Skeletal muscle cell (primary cell): ENCODE results near the gene GALNT6.

GRCh38 chr12:51240127-51240522, 1.5 kb downstream of the DAZAP2 start:
- RRBS: no CpG with 5 or more reads among the region's 3 CpGs

- RRBS: no CpG with 5 or more reads among the region's 12 CpGs
Measured at GRCh38 chr12:51240523-51241768, 2.3 kb downstream of the DAZAP2 start.

DNA sequence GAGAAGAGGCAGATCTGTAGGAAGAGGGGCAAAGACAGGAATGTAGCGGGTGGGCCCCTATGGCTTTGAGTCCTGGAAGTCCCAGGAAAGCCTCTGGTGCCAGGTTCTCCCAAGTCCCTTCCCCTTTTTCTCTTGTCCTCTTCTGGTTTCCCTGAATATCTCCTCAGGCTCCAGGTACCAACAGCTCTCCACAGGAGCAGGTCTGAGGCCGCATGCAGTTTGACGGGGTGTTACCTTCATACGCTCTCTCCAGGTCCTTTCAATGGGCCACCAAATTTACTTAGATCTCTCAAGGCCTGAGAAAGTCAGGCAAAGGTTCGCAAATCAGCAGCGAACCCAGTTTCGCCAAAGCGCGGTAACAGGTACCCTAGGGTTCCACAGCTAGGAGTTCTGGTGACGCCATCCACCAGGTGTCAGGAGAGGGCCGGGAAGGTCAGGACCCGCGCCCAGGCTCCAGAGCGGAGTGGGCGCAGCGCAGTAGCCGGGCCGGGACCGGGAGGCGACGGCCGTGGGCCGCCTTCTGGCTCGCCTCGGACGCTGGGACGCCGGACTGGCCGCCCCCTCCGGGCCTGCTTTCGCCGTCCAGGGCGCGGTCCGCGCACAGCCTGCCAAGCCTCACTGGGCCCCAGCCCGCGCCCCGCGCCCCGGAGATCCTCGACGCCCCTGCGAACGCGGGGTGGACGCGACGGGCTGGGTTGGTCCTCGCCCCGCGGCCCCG, 753 bp downstream of the SMAGP start:
- RRBS: 2% methylated on average over 29 of the region's 53 CpGs

- RRBS: no CpG with 5 or more reads among the region's 3 CpGs
Measured at GRCh38 chr12:51320499-51321036, 3.4 kb downstream of the BIN2 start.

- RRBS: under 1% methylated on average over 2 of the region's 30 CpGs
Measured at GRCh38 chr12:51390664-51391580, at the start of gene GALNT6. TSS of gene GALNT6 (minus strand) at chr12:51391406.

DNA sequence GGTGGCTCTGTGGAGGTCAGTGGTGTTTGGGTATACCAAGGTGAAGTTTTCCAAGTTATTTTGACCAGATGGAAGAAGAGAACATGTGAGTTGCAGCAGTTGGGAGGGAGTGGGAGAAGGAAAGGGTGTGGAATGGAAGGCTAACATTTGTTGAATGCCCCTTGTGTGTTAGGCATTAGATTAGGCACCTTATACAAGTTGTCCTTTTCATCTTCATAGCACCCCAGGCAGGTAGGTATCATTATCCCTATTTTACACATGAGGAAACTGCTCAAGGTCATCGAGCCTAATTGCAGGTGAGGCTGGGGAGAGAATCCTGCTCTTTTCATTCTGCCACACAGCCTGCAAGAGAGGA, 17.2 kb downstream of the SLC4A8 start:
- RRBS: no CpG with 5 or more reads among the region's 1 CpG

GRCh38 chr12:51450624-51451242, 26.1 kb downstream of the SLC4A8 start:
- RRBS: 100% methylated on average over 2 of the region's 16 CpGs

- RRBS: no CpG with 5 or more reads among the region's 1 CpG
Measured at GRCh38 chr12:51752492-51752778, 62.3 kb downstream of the TMDD1 start.

- RRBS: no CpG with 5 or more reads among the region's 11 CpGs
Measured at GRCh38 chr12:51820037-51820303, 5.2 kb upstream of the TMDD1 start.

GRCh38 chr12:51827802-51828662, 13.3 kb upstream of the TMDD1 start:
- RRBS: no CpG with 5 or more reads among the region's 15 CpGs

- RRBS: no CpG with 5 or more reads among the region's 2 CpGs
Measured at GRCh38 chr12:51884548-51884793, 3.4 kb upstream of the ANKRD33 start.

GRCh38 chr12:51970872-51971606, 19.5 kb downstream of the ACVR1B start:
- RRBS: no CpG with 5 or more reads among the region's 12 CpGs

DNA sequence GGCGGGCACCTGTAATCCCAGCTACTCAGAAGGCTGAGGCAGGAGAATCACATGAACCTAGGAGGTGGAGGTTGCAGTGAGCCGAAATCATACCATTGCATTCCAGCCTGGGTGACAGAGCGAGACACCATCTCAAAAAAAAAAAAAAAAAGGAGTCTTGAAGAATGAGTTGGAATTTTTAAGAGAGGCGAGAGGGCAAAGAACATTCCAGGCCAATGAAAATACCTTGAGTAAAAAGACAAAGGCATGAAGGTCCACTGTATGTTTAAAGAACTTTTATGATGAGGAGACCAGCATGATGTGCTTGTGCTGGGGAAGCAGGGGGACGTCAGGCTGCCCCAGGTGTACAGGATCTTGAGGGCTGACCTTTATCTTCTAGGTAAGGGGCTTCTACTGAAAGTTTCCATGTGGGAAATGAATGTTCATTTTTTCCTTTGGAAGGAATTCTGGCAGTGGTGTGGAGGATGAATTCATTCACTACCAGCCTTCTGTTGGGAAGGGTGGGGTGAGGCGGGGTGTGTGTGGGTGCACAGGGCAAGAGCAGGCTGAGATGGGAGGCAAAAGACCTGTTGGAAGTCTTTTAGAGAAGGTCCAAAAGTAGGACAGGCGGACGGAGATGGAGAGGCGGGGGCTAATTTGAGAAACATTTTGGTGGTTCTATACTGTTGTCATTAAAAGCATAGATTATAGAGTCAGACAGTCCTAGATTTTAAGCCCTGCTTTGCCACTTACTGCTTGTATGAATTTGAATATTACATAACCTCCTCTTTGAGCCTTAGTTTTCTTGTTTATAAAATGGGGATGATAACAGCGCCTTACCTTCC, 27.2 kb upstream of the TAMALIN start:
- RRBS: no CpG with 5 or more reads among the region's 10 CpGs

DNA sequence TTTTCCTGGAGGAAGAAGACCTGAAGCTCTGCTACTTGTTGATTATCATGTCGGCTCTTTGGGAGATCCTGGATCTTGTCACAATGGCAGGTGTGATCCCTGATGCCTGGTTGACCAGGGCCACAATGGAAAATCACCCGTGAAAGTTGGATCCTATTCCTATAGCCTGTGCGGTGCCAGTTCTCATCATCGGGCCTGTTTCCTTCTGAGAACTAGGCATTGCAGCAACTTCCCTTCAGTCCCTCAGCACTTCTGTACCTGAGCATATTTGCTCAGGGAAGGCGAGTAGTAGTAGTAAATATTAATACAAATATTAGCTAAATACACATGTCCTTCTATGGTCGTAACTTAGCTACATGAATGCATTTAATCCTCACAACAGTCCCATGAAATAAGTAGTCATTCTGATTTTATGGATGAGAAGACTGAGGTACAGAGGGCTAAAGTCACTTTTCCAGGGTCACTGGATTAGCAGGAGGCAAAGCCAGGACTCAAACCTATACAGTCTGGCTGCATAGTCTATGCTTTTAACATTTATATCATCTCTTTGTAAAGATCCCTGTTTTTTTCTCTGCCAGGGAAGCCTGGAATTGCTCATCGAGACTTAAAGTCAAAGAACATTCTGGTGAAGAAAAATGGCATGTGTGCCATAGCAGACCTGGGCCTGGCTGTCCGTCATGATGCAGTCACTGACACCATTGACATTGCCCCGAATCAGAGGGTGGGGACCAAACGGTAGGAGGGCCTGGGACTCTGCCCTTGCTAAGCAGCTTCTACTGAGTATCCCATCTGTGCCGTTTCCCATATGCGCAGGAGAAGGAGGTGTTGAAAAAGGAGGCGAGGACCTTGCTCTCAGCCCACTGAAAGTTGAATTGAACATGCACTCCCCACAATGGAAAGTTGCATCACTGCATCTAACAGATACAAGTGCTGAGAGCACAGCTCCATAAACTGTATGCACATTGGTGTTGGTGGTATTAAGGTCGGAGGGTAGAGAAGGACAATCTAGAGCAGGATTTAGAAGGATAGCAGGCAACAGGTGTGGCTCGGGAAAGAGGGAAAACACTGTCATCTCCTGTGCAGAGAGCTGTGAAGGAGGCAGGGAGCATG, 21.8 kb upstream of the TAMALIN start:
- RRBS: no CpG with 5 or more reads among the region's 15 CpGs

DNA sequence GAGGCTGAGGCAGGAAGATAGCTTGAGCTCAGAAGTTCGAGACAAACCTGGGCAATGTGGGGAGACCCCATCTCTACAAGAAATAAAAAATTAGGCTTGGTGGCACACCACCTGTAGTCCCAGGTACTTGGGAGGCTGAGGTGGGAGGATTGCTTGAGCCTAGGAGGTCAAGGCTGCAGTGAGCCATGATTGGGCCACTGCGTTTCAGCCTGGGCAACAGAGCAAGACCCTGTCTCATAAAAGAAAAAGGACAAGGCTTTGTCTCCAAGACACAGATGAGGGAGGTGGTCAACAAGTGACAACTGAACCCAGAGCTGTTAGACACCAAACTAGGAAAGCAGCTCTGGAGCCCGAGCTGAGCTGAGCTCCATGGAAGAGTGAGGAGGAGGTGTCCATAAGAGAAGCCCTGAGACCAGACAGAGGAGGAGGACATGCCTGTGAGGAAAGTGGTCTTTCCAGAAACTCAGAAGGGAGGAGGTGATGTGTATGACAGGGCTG, 14.4 kb upstream of the TAMALIN start:
- RRBS: no CpG with 5 or more reads among the region's 3 CpGs

- RRBS: no CpG with 5 or more reads among the region's 4 CpGs
Measured at GRCh38 chr12:52020000-52020548, 13.3 kb downstream of the TAMALIN start.

- RRBS: no CpG with 5 or more reads among the region's 7 CpGs
Measured at GRCh38 chr12:52022706-52022997, 15.9 kb downstream of the TAMALIN start.

DNA sequence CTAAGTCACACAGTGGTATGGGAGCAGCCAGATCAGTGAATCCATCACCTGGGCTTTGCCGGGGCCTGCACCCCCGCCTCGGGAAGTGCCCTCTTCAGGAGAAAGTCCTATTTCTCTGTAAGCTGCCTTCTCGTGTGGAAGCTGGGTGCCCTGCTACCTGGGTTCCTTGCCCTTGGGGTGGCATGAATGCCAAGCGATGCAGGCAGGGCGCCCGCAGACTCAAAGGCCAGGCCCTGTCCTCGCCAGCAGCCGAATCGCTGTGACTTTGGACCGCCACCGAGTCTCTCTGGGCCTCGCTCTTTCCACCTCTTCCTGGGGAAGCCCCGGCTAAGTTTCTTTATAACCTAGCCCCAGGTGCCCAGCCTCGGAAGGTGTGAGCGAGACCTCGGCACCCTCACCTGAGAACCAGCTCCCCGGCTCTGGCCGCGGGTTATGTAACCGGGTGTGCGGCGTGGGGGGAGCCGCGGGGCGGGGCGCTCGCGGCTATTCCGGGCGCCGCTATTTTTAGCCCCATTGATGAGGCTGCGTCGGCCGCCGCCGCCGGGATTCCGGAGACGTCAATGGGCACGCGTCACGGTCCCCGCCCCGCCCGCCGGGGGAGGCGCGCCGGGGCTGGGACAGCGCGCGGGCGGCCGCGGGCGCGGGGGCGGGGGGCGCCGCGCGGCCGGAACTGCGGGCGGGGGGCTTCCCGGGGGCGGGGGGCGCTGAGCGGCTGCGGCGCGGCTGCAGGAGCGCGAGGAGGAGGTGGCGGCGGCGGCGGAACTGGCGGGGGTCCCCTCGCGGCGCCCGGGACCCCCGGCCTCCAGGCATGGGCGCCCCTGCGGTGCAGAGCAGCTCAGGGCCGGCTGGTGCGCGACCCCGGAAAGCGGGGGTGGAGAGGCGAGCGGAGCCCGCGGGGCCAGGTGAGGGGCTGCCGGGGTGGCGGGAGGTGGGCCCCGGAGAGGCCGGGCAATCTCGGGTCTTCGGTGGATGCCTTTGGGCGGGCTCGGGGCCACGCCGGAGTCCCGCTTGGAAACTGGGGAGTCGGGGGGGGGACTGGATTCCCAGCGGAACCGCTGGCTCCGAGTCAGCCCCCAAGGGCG, 14.4 kb upstream of the NR4A1 start:
- RRBS: 1% methylated on average over 63 of the region's 112 CpGs

- RRBS: no CpG with 5 or more reads among the region's 10 CpGs
Measured at GRCh38 chr12:52118052-52118400, 38.5 kb downstream of the SMIM41 start.

DNA sequence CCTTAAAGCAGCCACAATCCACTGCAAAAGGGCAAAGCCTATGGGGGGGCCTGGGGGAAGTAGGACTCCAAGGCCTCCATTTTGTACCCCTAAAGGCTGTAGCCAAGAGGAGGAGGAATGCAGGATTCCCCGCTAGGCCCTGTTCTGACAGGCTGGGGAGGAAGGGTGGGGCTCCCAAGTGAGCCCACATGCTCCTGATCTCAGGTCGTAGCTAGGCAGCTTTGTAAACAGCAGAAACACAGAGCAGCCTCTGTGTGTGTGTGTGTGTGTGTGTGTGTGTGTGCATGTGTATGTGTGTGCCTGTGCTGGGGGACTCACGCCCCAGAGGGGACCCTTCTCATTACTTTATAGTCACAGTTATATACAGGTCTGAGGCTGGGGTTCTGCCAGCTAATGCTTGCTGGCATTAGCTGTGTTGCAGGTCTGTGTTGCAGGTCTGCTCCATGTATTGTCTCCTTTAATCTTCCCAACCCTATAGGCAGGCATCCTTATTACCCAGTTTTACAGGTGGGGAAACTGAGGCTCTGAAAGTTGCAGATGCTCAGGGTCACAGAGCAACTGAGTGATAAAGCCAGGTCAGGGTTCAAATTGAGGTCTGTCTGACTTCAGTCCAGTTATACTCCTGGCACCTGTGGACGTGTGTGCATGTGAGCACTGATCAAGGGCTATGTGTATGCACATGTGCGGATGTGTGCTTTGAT, 36.2 kb downstream of the KRT80 start:
- RRBS: no CpG with 5 or more reads among the region's 5 CpGs